Pulmonary artery (tissue), 1 donor: ENCODE results near the gene OARD1.

- PRO-cap, result no peak
These were observed 10.5 kb downstream of the UNC5CL start for GRCh38 chr6:41028305-41029119.

DNA sequence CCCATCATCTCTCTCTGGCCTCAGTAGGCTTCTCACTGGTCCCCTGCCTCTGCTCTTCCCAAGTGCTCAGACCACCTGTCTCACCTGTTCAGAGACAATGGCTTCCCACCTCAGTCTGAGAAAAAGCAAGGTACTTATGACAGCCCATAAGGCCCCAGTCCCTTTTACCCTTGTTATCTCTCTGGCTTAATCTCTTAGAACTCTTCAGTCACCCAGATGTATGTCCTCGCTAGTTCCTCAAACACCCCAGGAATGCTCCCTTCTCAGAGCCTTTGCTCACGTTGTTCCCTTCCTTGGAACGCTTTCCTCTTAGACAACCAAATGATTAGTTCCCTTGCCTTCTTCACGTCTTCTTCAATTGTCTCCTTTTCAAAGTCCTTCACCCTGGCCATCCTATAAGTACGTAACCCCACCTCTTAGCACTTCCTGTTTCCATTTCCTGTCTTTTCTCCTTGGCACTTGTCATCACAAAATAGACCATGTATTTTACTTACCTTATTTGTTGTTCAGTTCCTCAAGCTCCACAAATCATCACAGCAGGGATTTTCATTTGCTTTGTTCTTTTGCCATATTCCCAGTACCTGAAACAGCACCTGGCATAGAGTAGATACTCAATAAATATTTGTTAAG is 1.1 kb upstream of the APOBEC2 start:
- PRO-cap, result no peak

DNA sequence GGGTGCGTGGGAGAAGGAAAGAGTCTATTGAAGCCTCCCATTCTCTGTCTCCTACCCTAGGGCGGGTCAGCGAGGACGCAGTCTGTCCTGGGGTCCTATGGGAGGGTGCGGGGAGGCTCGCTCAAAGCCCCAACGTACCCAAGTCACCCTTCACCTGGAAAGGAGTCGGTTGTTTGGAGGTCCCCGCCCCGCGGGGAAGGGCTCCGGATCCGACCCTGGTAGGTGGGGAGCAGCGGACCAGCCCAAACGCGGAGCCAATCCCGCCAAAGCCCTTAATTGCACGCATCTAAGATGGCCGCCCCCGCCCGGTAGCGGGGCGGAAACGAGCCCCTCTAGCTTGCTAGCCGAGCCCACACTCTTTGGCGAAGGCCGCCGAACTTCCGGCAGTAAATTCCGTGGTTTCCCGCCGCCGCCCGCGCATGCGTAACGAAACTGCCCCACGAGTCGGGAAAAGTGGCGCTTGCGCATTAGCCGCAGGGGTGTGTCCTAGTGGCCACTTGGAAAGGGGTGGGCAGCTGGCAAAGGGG is at the start of gene OARD1:
OARD1 (minus strand) TSS at position 176 of the 527 bp plus-strand sequence.
- PRO-cap, result unidirectional peak, minus-strand start at position 156 of the sequence; unidirectional peak, minus-strand start at position 203 of the sequence; unidirectional peak, minus-strand start at position 313 of the sequence; unidirectional peak, minus-strand start at position 361 of the sequence; bidirectional peak, plus-strand start outside the sequence, minus-strand start at position 419 of the sequence

GRCh38 chr6:41320383-41320899 is 15.0 kb upstream of the NCR2 start:
- PRO-cap, result no peak

DNA sequence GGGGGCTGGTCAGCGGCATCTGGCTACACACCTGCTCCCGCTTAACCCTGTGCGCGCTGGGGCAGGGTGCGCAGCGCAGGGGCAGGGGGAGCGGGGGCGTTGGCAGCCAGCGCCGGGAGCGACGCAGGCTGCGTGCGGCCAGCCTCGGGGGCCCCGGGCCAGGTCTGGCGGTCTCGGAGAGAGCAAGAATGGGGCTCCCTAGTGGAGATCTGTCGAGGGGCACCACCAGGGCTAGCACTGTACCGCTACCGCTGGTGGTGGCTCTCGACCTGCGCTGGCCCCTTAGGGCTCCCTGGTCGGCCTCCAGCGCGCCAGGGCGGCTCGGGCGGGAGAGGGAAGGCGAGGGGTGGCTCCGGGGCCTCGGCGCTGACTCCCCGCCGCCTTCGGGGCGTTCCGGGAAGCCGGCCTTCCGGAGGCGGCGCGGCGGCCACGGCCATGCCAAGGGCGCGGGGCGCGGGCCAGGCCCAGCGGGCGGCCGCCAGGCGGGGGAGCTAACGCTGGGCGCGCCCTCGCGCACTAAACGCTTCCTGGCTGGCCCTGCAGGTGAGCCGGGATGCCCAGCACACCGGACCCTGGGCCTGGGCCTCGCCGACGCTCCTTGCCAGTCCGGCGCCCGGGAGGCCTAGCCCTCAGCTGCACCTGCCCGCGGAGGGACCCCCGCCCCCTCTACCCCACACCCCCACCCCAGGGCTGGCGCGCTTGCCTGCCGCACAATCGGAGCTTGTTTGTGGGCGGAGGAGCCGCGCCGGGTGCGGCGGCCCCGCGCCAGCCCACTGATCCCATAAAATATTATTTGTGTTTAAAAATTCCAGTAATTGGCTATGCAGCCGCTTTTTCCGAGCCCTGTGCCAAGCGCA is 92.6 kb downstream of the NCR2 start:
- PRO-cap, result unidirectional peak, minus-strand start at position 373 of the sequence

DNA sequence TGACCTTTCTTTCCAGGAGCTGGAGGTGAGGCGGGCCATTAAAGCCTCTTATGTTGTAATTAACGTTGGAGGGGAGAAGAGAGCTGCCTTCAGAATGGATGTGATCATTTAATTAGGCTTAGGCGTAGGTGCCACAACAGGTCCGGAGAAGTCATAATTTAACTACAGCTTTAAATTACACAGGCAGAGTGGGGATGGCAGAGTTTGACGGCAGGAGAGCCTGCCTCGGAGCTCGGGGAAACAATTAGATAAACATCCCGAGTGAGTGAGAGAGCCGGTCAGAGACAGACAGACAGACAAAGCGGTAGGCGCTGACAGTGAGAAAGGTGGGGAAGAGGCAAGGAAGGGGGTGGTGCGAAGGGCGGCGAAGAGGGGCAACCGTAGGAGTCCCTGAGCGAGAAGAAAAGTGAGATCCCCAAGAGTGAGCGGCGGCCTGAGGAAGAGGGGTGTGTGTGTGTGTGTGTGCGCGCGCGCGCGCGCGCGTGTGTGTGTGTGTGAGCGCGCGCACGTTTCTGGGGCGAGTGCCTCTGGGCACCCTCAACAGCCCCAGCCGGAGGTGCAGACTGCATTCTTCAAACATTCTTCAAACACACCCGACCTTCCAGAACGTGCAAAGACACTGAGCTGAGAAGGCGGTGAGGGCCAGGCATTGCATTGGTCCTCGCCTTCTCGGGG is 76.4 kb upstream of the FOXP4 start:
- PRO-cap, result no peak

- PRO-cap, result bidirectional peak, plus-strand start at chr6:41505442, minus-strand start at chr6:41505206
These were observed 41.0 kb upstream of the FOXP4 start for GRCh38 chr6:41505080-41505641.

DNA sequence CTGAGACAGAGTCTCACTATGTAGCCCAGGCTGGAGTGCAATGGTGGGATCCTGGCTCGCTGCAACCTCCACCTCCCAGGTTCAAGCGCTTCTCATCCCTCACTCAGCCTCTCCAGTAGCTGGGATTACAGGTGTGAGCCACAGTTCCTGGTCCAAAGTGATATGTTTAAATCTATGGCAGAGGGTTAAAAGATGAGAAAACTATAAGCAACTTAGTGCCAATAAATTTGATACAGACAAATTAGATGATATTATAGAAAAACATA is 46.3 kb upstream of the TAF8 start:
- PRO-cap, result no peak

- PRO-cap, result no peak
These were observed 43.1 kb upstream of the TAF8 start for GRCh38 chr6:42007225-42007533.

GRCh38 chr6:42009944-42010913 is 40.1 kb upstream of the TAF8 start:
- PRO-cap, result no peak

DNA sequence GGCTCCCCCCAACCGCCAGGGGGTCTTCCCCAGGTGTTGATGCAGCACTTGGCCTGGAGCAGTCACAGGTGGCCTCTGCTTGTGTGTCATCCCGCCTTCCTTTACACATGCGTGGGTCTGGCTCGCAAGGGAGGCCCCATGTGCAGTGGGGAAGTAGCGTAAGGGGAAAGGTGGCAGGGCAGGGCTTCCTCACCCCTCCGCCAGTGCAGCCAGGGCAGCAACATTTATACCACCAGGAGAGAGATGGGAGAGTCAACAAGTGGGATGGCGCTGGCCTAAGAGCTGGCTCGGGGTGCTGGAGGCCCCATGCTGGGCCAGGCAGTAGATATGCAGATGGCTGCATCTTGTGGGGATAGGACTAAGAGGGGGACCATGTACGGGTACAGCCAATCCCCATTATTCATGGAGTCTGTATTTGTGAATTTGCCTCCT is 27.7 kb upstream of the TAF8 start:
- PRO-cap, result no peak

- PRO-cap, result no peak
These were observed 24.9 kb upstream of the TAF8 start for GRCh38 chr6:42025311-42025919.

- PRO-cap, result no peak
These were observed 19.0 kb upstream of the TAF8 start for GRCh38 chr6:42031290-42031721.

- PRO-cap, result no peak
These were observed 6.2 kb upstream of the TAF8 start for GRCh38 chr6:42044166-42044557.

GRCh38 chr6:42204266-42205002 is 9.7 kb upstream of the GUCA1B start:
- PRO-cap, result no peak

DNA sequence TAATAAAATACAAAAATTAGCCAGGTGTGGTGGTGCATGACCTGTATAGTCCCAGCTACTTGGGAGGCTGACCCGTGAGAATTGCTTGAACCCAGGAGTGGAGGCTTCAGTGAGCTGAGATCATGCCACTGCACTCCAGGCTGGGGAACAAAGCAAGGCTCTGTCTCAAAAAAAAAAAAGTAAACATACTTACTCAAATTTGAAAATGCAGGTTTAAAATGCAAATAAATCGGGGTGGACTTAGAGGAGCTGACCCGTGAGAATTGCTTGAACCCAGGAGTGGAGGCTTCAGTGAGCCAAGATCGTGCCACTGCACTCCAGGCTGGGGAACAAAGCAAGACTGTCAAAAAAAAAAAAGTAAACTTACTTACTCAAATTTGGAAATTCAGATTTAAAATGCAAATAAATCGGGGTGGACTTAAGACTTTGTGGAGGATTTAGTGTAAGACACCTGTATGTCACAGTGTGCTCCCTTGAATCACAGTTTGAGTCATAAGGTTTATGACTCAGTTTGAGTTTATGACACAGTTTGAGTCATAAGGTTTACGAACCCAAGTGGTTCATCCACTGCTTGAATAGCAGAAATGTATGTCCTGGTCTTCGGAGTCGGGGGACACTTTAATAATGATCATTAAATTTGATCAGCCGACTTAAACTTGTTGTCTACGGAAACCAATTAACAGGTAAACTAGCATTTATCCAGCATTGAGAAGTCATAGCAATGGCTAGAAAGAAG is 6.7 kb upstream of the MRPS10 start:
- PRO-cap, result no peak

DNA sequence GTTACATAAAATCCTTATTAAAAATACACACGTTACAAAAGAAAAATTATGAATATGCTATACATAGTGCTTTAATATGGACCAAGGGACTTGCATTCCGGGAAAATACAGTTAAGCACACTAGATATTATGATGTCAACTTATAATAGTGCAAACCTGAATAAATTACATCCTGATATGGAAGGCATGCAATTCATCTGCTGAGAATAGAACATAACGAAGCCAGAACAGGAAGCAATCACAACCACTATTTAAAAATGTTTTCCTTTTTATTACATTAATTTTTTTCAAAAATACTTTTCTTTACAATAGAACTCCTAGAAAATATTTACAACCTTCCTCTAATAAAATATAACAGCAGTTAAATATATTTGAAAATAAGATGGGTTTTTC is 7.8 kb upstream of the MRPS10 start:
- PRO-cap, result no peak

DNA sequence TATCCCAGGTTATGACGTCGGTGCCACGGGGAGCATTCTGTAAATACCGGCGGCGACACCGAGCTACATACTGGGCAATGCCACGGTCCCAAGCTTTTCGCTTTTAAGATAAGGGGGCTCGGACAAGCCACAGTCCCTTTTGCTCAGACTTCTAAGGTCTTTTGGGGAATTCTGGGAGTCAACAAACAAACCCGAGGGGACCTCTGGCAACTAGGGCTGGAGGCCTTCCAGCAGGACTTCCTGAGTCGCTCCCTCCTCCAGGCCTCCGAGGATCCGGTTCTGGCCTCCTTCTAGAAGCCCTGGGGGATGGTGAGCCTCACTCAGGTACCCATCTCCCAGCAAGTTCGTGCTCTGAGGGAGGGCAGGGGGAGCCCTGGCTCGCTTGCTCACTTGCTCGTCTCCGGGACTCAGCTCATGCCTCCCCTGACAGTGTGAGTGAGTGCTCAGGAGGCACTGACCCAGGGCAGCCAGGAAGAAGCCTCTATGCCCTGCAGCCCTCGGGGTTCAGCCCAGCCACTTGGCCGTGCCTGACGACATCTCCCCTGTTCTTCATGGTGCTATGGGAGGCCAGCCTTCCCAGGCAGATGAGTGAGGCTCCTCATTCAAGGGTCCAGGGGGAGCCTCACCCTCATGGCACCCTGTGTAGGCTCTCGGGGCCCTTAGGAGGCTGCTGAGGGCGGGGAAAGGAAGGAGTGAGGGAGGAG is 62.6 kb upstream of the MRPS10 start:
- PRO-cap, result no peak

- PRO-cap, result no peak
These were observed 94.1 kb downstream of the TRERF1 start for GRCh38 chr6:42357764-42357963.

DNA sequence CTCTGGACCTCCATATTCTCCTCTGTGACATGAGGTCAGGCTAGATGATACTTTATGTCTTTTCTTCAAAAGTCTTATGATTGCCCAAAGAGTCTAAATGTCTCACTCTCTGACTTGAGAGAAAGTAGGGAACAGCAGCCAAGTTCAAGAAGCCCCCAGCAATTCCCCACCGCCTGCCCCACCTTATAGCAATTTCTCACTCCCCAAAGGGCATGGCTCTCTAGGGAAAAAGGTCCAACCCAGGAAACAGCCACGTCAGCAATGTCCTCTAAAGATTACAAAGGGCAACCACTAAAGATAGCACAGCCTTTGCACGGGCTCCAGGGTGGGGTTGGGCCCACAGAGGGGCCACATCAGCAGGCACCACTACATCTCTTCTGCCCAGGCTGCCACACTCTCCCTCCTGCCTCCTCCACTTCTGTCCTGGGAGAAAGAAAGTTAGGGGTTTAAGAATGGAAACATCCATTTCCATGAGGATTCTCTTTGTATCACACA is 71.2 kb downstream of the TRERF1 start:
- PRO-cap, result no peak